ENCODE measurements around a stretch of chr5.

DNA sequence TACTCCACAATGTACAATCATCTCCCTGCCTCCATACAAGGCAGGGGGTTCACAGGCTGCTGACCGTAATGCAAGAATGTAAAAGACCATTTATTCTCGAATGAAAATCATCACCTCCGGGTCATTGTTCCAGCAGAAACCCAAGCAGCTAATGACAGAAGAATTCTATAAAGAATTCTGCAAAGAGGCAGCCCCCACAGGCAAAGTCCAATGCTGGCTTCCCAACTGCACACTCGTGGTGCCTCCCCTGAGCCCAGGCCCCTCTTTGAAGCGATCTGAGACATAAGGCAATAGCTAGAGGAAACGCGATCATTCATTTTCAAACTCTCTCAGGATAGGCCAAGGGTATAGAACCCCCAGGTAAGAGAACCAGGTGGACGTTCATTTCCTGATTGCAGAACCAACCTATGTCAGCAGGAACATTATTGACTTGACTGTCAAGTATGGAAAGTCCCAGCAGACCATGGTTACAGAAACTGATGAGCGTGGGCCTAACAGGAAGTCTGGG, 40.7 kb upstream of the FBXW11 start:
- PRO-cap: no peak
CAGE:
- cytosol, long polyA minus RNA: no peak
- cytosol, long polyA plus RNA: no peak
- long polyA plus RNA: no peak
- nucleus, long polyA minus RNA: no peak
- nucleus, long polyA plus RNA: no peak

GRCh38 chr5:172168160-172169345, 19.5 kb downstream of the STK10 start:
- PRO-cap: no peak
CAGE:
- cytosol, long polyA minus RNA: no peak
- cytosol, long polyA plus RNA: no peak
- long polyA plus RNA: no peak
- nucleus, long polyA minus RNA: no peak
- nucleus, long polyA plus RNA: no peak

GRCh38 chr5:172187330-172187549, 784 bp downstream of the STK10 start:
- PRO-cap: no peak
CAGE:
- cytosol, long polyA minus RNA: no peak
- cytosol, long polyA plus RNA: no peak
- long polyA plus RNA: no peak
- nucleus, long polyA minus RNA: no peak
- nucleus, long polyA plus RNA: no peak

DNA sequence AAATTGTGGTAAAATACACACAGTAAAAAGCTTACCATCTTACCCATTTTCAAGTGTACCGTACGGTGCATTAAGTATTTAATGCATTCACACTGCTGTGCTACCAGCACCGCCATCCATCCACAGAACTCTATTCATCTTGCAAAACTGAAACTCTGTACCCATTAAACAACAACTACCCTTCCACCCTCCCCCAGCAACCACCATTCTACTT, 70.1 kb downstream of the SH3PXD2B start:
- PRO-cap: unidirectional peak, minus-strand start at position 129 of the sequence
CAGE:
- cytosol, long polyA minus RNA: no peak
- cytosol, long polyA plus RNA: no peak
- long polyA plus RNA: no peak
- nucleus, long polyA minus RNA: no peak
- nucleus, long polyA plus RNA: no peak

DNA sequence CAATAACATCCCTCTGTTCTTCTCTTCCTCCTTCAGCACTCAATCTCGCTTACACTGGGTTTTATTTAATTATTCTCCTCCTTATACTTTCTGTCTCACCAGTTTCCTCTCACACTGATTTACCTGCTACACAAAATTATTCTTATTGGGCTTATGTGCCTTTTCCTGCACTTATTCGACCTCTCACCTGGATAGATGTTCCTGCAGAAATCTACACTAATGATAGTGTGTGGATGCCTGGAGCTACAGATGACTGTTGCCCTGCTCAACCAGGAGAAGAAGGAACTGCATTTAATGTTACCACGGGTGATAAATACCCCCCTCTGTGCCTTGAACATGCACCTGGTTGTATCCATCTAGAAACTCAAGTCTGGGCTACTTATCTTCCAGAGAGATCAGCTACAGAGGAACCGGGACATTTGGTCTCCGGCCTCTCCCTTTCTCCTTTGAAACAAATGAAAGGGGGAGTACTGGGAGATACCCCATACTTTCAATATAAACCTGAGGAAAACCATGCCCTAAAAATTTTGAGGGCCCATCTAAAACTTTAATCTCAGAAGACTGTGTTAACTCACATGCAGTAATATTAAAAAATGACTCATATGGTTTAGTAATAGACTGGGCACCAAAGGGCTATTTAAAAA, 54.5 kb downstream of the SH3PXD2B start:
- PRO-cap: no peak
CAGE:
- cytosol, long polyA minus RNA: no peak
- cytosol, long polyA plus RNA: no peak
- long polyA plus RNA: no peak
- nucleus, long polyA minus RNA: no peak
- nucleus, long polyA plus RNA: no peak

DNA sequence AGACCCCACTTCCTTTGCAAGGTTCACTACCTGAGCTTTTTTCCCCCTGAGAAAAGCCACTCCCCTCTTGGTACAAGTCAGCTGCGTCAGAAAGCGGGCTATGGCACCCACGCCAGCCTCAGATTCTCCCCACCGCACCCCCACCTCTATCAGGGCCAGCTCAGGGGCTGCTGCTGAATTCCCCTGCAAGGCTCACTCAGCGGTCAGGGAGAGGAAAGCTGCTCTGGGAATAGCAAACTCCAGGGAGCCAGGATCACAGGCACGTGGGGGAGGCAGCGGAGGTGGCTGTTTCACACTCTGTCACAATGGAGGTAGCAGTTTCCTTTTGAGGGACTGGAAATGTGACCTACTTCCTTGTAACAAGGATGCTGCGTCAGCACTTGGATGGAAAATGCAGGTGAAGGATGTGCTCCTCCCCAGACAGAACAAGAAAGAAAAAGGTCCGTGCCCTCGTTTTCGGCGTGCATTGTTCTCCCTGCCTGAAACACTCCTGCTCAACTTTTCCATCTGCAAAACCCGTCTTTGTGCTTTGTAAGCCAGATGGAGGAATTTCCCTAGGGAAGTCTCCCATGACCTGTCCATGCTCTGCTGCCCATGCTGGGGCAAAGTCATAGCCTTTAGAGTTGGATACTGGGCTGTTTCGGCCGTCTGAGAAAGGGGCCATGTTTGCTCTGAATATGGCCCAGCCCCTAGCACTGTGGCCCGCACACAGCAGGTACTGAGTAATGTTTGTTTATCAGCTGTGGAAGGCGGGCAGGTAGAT, 55.1 kb upstream of the SH3PXD2B start:
- PRO-cap: no peak
CAGE:
- cytosol, long polyA minus RNA: no peak
- cytosol, long polyA plus RNA: no peak
- long polyA plus RNA: no peak
- nucleus, long polyA minus RNA: no peak
- nucleus, long polyA plus RNA: no peak

GRCh38 chr5:172557027-172557874, 83.8 kb upstream of the NEURL1B start:
- PRO-cap: no peak
CAGE:
- cytosol, long polyA minus RNA: no peak
- cytosol, long polyA plus RNA: no peak
- long polyA plus RNA: no peak
- nucleus, long polyA minus RNA: no peak
- nucleus, long polyA plus RNA: no peak

DNA sequence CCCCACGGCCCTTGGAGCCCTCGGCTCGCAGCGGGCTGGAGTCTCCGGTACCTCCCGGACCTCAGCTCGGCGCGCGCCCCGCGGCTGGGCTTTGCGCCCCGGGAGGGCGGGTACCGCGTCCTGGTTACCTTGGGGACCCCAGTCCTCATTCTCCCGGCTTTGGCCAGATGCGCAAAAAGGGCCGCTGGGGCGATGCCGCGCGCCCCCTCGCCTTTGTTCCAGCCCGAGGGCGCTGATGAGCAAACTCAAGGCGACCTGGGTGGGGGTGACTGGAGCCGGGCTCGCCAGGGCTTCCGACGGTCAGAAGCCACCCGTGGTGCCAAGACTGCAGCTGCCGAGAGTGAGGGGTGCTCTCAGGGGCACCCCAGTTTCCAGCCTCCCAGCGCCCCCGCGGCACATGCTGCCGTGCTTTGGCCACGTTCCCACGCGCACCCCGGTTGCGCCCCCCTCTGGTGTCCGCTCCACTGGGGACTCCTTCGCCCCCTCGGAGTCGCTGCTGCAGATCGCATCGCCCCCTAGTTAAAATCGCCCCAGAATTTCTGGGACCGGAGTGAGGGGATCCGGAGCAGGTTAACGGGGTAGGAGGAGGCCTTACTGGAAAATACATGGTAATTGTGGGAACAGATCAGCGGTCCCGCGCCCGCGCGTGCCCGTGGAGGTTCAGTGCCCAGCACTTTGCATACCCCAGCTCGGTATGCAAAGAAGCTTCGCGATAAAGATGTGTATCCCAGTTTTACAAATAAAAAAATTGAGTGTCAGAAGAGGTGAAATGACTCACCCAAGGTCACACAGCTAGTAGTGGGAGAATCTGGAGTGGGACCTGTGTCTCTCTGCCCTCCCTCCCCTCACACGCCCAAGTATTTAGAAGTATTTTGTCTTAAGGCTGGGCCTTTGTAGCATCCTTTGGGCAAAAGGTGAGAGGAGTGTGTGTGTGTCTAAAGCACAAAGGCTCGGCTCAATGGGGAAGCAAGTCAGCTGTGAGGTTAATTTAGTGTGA, 754 bp downstream of the NEURL1B start:
- PRO-cap: no peak
CAGE:
- cytosol, long polyA minus RNA: no peak
- cytosol, long polyA plus RNA: no peak
- long polyA plus RNA: no peak
- nucleus, long polyA minus RNA: no peak
- nucleus, long polyA plus RNA: no peak

DNA sequence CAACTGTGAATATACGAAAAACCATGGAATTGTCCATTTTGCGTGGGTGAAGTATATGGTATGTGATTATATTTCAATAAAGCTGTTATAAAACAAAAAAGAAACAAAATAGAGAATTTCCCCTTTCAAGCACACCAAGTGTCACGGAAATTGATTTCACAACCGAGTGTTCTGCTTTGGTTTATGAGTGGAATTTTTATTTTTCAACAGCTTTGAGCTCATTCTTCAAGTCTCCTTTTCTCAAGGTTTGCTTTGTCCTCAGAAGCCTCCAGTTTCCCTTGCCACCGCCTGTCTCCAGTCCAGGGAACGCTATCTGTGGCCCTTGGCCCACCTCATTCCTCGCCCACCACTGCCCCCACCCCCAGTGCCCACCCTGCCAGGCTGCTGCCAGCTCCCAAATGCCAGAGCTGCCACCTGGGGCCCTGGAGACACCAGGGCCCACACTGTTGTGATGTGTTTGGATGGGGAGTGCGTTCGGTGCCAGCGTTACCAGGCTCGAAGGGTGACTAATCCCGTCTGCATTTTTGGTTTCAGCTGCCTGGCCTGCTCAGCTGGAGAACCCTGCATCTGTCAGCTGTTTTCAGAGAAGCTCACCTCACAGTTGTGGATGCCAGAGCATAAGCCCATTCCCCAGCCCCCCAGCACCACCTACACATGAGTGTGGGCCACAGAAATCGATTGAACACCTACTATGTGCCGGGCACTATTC, 30.3 kb downstream of the DUSP1 start:
- PRO-cap: no peak
CAGE:
- cytosol, long polyA minus RNA: no peak
- cytosol, long polyA plus RNA: no peak
- long polyA plus RNA: no peak
- nucleus, long polyA minus RNA: no peak
- nucleus, long polyA plus RNA: no peak

- PRO-cap: bidirectional peak, plus-strand start at chr5:172768808, minus-strand start at chr5:172768531; bidirectional peak, plus-strand start at chr5:172769125, minus-strand start at chr5:172769034
CAGE:
- cytosol, long polyA minus RNA: no peak
- cytosol, long polyA plus RNA: no peak
- long polyA plus RNA: no peak
- nucleus, long polyA minus RNA: no peak
- nucleus, long polyA plus RNA: no peak
Observed at GRCh38 chr5:172768273-172769516, 2.3 kb downstream of the DUSP1 start.

- PRO-cap: bidirectional peak, plus-strand start at chr5:172771512, minus-strand start at chr5:172771195; bidirectional peak, plus-strand start at chr5:172772226, minus-strand start at chr5:172771868
CAGE:
- cytosol, long polyA minus RNA: no peak
- cytosol, long polyA plus RNA: no peak
- long polyA plus RNA: no peak
- nucleus, long polyA minus RNA: no peak
- nucleus, long polyA plus RNA: no peak
Observed at GRCh38 chr5:172771293-172772015, 459 bp upstream of the DUSP1 start.

GRCh38 chr5:172892479-172893221, 58.6 kb downstream of the ERGIC1 start:
- PRO-cap: no peak
CAGE:
- cytosol, long polyA minus RNA: no peak
- cytosol, long polyA plus RNA: no peak
- long polyA plus RNA: no peak
- nucleus, long polyA minus RNA: no peak
- nucleus, long polyA plus RNA: no peak

- PRO-cap: no peak
CAGE:
- cytosol, long polyA minus RNA: no peak
- cytosol, long polyA plus RNA: no peak
- long polyA plus RNA: no peak
- nucleus, long polyA minus RNA: no peak
- nucleus, long polyA plus RNA: no peak
Observed at GRCh38 chr5:172959632-172960273, 529 bp downstream of the RPL26L1 start.

DNA sequence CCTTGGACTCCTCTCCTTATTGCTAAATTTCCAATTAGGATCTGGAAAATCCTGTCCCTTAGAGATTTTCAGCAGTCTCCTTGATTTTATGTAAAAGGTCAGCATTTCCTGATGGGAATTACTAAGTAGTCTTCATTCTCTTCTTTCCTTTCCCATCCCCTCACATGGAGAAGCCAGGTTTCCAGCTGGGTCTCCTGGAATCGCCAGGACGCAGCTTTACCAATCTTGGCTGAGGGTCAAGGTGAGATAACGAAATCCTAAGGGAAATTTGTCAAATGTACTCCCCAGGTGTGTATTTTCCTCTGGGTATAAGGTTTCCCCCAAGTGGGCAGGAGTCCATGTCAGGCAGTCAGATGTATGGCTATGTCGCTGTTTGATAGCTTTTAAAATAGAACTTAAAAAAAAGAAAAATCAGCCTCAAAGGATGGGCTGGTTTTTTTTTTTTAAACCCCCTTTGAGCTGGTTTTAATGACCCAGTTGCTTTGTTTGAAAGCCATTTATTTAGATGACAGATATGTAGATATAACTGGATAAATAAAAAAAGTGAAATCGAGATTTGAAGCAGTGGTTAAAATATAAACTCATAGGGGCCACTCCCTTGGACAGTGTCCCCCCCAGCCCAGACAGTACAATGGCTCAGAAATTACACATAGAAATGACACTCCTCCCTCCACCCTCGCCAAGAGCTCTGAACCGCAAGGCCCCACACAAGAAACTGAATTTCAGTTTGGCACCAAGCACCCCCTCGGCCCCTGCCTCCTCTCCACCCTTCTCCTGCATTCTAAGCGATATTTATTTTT, 11.4 kb downstream of the STC2 start:
- PRO-cap: no peak
CAGE:
- cytosol, long polyA minus RNA: no peak
- cytosol, long polyA plus RNA: no peak
- long polyA plus RNA: no peak
- nucleus, long polyA minus RNA: no peak
- nucleus, long polyA plus RNA: no peak

- PRO-cap: no peak
CAGE:
- cytosol, long polyA minus RNA: no peak
- cytosol, long polyA plus RNA: no peak
- long polyA plus RNA: no peak
- nucleus, long polyA minus RNA: no peak
- nucleus, long polyA plus RNA: no peak
Observed at GRCh38 chr5:173412248-173412867, 84.1 kb upstream of the STC2 start.

GRCh38 chr5:173412868-173413210, 84.6 kb upstream of the STC2 start:
- PRO-cap: no peak
CAGE:
- cytosol, long polyA minus RNA: no peak
- cytosol, long polyA plus RNA: no peak
- long polyA plus RNA: no peak
- nucleus, long polyA minus RNA: no peak
- nucleus, long polyA plus RNA: no peak

GRCh38 chr5:173501018-173501646, 115.3 kb downstream of the BOD1 start:
- PRO-cap: no peak
CAGE:
- cytosol, long polyA minus RNA: no peak
- cytosol, long polyA plus RNA: no peak
- long polyA plus RNA: no peak
- nucleus, long polyA minus RNA: no peak
- nucleus, long polyA plus RNA: no peak

- PRO-cap: no peak
CAGE:
- cytosol, long polyA minus RNA: no peak
- cytosol, long polyA plus RNA: no peak
- long polyA plus RNA: no peak
- nucleus, long polyA minus RNA: no peak
- nucleus, long polyA plus RNA: no peak
Observed at GRCh38 chr5:173606909-173607794, 9.3 kb downstream of the BOD1 start.

- PRO-cap: bidirectional peak, plus-strand start at chr5:173616136, minus-strand start at chr5:173615963
CAGE:
- cytosol, long polyA minus RNA: no peak
- cytosol, long polyA plus RNA: start-site peak on the minus strand at chr5:173616331-173616671, 372 and 406 reads in 2 replicates
- long polyA plus RNA: no peak
- nucleus, long polyA minus RNA: start-site peak on the plus strand at chr5:173616092-173616136, 6 reads
- nucleus, long polyA plus RNA: no peak
Observed at GRCh38 chr5:173615696-173616559, 522 bp downstream of the BOD1 start.

- PRO-cap: no peak
CAGE:
- cytosol, long polyA minus RNA: no peak
- cytosol, long polyA plus RNA: no peak
- long polyA plus RNA: no peak
- nucleus, long polyA minus RNA: no peak
- nucleus, long polyA plus RNA: no peak
Observed at GRCh38 chr5:173720640-173721093, 104.2 kb upstream of the BOD1 start.